SJCRH30 (cell line): ENCODE results near the gene CALHM6.

GRCh38 chr6:111750476-111751102 is 122.7 kb downstream of the FYN start:
- RAMPAGE, long total RNA, result no peak

DNA sequence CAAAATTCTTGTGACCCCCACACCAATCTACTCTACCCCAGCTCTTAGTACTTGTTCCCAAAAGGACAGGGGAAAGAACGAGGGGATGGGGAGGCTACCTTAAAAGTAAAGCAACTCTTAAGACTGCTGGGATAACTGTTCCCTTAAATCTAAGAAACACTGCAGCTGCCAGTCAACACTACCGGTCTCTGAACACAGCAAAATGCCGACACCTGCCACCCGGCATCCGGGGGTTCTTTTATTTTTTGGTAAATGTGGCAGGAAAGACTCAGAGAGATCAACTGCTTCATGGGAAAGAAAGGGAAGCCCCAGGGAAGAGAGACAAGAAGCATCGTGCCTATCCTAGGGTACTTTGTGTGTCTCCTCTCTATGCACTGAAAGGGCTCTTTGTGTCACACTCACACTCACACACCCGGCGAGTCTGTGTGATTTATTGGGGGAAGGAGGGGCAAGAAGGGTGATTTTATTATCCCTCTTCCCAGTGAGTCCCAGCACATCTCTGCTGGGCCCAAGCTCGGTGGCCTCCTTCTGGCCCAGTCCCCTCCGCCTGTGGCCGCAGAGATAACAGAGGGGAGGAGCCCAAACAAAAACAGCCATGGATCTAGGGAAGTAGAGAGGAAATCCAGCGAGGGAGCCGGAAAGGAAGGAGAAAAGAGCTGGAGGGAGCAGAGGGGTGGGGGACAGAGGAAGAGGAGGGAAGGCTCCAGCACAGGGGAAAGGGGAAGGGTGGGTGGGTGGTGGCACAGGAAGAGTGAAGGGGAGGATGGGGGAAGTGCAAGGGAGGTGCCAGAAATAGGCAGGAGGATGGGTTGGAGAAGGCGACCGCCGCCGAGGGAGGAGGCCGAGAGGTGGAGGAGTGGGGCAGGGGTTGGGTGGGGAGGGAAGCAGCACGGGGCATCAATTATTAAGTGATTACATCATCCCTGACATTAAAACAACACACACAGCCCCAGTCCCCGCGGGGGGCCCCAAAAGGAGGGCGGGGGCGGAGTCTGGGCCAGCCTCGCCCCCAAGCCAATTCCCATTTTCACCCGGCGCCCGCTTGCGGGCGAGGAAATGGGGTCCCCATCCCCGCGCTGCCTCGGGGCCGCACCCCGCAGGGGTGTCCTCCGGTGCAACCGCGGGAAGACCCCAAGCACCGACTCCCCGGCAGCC is 1.2 kb downstream of the FYN start:
- RAMPAGE, long total RNA, result no peak

DNA sequence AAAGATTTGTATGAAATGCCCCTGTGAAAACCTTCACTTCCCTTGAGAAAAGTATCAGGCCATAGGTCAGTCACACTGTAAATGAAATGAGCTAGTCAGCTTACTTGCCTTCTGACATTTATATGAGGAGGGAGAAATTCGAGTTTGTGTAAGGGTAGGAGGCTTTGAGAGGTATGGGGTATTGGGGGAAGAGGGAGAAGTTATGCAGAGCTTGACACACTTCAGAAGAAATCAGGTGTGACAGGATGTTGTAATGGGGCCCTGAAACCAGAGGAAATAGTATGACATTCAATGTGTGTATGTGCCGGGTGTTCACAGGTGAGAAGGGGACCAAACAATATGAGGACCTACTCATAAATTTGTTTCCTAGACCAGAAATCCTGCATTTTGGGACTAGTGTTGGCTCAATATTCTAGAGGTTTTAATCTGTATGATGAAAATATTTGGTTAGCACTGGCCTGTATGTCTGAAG is 64.1 kb upstream of the CCN6 start:
- RAMPAGE, long total RNA, result no peak

- RAMPAGE, long total RNA, result no peak
These were observed 63.0 kb downstream of the FAM229B start for GRCh38 chr6:112150358-112150728.

GRCh38 chr6:112187771-112188235 is 66.6 kb downstream of the LAMA4 start:
- RAMPAGE, long total RNA, result no peak

GRCh38 chr6:112298681-112299279 is 44.4 kb upstream of the LAMA4 start:
- RAMPAGE, long total RNA, result start-site peak on the minus strand at chr6:112298992-112299101, 71 and 45 reads in 2 replicates

GRCh38 chr6:113362363-113362820 is 494.8 kb upstream of the MARCKS start:
- RAMPAGE, long total RNA, result no peak

DNA sequence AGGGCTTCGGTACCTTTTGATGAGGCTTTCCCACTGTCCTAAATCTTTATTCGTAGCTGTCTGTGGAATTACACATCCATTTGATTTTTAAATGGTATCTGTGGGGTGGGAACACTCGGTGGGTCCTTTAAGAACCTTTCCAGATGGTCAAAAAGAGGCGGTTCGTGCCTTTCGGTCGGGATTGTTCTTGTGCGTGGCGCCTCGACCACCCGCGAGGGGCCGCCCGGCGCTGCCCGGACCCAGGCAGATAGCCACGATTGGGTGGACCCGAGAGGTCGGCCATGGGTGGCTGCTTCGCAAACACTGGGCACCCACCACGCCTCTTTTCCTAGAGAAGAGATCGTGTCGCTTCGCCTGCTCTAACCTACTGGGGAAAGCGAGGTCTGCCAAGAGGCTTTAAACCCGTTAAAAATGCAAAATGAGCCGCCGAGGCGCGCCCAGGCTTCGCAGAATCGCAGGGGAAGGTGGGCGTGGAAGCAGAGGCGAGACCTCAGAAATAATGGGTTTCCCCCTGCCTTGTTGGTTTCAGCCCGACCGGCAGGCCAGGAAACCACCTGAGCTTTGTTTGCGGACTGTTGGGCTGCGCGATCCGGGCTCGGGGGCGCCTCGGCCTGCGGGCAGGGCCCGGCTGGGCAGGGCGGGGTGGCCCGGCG is 1.4 kb downstream of the MARCKS start:
- RAMPAGE, long total RNA, result start-site peak on the minus strand centred at position 379 of the sequence, 74 bp wide, 11 and 6 reads in 2 replicates

DNA sequence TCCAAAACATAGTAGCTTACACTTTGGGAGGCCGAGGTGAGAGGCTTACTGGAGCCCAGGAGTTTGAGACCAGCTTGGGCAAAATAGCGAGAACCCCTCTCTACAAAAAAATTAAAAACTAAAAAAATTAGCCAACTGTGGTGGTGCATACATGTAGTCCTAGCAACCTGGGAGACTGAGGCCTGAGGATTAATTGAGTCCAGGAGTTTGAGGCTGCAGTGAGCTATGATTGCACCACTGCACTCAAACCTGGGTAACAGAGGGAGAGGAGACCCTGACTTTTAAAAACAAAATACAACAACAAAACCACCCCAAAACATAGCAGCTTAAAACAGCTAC is 49.5 kb downstream of the MARCKS start:
- RAMPAGE, long total RNA, result no peak

DNA sequence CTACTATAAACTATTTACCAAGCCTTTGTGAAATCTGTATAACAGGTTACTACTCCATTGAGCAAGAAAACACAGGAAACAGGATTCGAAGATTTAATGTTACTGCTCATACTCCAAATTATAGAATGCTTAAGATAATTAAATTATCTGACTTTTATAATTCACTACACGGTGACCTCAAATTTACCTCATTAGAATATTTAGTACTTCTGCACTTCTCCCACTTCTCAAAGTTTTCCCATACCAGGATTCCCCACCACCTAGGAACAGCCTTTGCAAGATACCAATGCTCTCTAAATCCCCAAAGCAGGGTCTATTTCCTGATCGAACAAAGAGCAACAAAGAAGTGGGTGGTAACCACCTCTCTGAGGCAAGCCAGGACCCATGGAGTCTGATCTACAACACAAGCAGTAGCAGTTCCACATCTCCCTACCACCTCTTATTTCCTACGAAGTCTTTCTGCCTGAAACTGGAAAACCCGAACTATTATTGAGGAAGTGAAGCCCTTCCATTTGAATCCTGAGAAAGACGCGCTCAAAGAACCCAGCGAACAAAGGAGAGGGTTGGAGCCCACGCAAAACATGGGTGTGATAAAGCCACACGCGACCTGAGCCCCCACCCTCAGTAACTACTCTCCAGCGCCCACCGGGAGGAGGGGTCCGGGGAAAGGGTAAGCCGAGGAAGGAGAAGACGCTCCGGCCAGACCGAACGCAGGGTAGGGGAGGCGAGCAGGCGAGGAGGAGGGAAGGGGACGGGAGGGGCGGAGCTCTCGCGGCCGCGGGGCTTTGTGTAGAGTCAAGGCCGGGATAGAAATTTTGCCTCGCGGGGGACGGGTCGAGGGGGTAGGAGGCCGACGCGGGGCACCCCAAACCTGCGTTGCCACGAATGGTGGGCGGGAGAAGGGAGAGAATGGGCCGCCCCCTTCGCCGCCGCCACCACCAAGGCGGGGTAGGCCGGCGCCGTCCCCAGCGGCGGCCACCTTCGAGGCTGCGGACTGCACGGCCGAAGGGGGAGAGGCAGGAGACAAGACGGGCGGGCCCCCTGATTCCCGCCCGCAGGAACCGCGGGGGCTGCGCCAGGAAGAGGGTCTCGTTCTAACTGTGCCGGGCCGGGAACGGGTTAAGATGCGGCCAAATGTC is 970 bp downstream of the HDAC2 start:
- RAMPAGE, long total RNA, result no peak

DNA sequence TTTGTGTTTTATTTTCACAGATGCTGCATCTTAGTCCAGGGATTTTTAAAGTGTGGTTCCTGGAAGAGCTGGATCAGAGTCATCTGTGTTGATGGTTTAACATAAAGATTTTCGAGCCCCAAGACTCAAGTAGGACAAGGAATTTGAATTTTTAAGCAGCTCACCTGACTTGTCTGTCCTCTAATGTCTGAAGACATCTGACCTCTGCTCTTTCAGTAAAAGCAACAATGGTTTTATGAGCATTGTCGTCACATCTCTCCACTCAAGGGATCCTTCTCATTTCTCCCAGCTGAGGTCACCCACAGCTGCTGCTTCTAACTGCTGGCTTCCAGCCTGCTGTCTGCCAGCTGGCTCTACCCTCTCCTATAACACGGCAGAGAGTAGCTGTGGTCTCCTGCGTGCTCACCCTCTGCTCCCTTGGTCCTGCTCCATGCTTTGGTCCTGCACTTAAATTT is 24.7 kb upstream of the HDAC2 start:
- RAMPAGE, long total RNA, result no peak

DNA sequence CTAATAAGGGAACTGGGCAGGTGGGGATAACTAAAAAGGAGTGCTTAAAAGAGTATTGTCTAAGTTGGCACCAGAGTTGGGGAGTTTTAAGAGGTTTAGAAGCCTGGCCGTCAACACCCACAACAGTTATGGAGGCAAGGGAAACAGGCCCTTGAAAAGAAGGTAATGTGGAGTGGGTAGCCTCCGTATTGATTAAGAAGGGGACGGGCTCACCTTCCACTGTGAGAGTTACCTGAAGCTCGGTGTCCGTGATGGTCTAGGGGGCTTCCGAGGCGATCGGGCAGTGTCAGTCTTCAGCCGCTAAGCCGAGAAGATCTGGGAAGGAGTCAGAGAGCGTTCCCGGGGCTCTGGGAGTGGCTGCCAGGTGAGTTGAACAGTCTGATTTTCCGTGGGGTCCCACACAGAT is 82.5 kb upstream of the HS3ST5 start:
- RAMPAGE, long total RNA, result no peak

GRCh38 chr6:116278391-116278695 is 1.4 kb downstream of the TSPYL1 start:
- RAMPAGE, long total RNA, result no peak

GRCh38 chr6:116392288-116393071 is 21.7 kb downstream of the DSE start:
- RAMPAGE, long total RNA, result no peak

- RAMPAGE, long total RNA, result no peak
These were observed at the start of gene CALHM6 for GRCh38 chr6:116461179-116461433. CALHM6 (plus strand) TSS chr6:116461375.

GRCh38 chr6:116572041-116572524 is 779 bp downstream of the RWDD1 start:
- RAMPAGE, long total RNA, result no peak

DNA sequence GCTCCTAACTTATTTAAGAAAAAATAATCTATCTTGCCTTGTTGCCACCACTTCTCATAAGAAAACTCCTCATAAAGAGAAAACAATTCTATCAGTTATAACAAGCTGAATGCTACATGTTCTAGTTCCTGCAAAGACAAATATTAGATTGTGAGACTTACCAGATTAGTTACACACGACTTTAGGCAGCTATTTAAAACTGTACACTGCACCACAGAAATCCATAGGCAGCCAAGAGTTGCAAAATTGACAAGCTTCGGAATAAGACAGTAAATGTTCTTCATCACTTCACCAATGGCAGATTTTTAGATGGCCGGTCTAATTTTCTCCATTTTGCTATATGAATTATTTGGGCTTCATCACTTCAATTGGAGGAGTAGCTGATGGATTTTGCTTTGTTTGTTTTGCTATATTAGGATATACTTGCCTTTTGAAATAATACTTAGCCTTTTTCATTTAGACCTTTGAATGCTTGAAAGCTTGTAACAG is 325 bp downstream of the ROS1 start:
- RAMPAGE, long total RNA, result no peak

- RAMPAGE, long total RNA, result no peak
These were observed 2.9 kb downstream of the DCBLD1 start for GRCh38 chr6:117485316-117485858.

- RAMPAGE, long total RNA, result no peak
These were observed 57.2 kb downstream of the GOPC start for GRCh38 chr6:117544923-117545788.

- RAMPAGE, long total RNA, result no peak
These were observed 9.4 kb downstream of the GOPC start for GRCh38 chr6:117592644-117593665.